LUHMES (cell line): ENCODE measurements around a stretch of chr2.

DNA sequence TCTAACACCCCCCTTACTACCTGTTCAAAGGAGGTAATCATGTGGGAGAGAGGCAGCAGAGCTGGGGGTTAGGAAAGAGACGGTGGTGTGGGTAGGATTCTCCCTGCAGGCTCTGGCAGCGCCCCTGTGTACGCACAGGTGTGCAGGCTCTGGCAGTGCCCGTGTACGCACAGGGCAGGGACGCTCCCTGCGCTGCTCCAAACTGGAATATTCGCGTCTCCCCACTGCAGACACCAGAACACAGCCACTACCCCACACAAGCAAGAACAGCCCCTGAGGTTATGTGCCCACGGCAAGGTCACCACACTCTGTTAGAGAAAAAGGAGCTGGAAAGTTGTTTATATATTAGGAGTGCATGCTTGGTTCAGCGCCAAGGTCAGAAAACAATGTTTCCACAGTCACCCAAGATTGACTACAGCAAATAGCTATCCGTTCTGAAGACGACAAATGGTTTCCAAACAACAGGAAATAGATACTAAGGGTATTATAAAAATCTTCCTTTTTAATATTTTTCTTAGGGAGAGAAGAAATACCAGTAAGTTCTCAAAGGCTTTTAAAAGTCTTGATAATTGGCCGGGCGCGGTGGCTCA, 67.7 kb downstream of the EIPR1 start:
- PRO-cap, result no peak

DNA sequence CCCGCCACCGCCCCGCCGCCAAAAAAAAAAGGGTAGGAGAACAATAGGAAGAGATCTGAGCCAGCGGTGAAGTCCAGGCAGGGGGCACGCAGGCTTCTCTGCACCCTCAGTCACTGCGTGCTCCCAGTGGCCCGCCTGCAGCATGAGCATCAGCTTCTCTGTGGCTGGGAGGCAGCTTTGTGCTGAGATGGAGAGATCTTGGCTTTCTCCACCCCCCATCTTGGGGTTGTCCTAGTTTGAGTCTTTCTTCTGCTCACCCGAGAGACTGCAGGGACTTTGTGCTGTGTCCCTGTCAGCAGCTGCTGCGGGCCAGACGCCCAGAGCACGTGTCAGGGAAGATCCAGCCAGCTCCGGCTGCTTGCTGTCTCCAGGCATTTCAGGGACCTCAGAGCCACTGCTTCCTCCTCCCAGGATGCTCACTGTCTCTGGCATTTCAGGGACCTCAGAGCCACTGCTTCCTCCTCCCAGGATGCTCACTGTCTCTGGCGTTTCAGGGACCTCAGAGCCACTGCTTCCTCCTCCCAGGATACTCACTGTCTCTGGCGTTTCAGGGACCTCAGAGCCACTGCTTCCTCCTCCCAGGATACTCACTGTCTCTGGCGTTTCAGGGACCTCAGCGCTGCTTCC, 20.4 kb downstream of the TRAPPC12 start:
- PRO-cap, result bidirectional peak, plus-strand start at position 319 of the sequence, minus-strand start at position 281 of the sequence; unidirectional peak, minus-strand start at position 488 of the sequence

DNA sequence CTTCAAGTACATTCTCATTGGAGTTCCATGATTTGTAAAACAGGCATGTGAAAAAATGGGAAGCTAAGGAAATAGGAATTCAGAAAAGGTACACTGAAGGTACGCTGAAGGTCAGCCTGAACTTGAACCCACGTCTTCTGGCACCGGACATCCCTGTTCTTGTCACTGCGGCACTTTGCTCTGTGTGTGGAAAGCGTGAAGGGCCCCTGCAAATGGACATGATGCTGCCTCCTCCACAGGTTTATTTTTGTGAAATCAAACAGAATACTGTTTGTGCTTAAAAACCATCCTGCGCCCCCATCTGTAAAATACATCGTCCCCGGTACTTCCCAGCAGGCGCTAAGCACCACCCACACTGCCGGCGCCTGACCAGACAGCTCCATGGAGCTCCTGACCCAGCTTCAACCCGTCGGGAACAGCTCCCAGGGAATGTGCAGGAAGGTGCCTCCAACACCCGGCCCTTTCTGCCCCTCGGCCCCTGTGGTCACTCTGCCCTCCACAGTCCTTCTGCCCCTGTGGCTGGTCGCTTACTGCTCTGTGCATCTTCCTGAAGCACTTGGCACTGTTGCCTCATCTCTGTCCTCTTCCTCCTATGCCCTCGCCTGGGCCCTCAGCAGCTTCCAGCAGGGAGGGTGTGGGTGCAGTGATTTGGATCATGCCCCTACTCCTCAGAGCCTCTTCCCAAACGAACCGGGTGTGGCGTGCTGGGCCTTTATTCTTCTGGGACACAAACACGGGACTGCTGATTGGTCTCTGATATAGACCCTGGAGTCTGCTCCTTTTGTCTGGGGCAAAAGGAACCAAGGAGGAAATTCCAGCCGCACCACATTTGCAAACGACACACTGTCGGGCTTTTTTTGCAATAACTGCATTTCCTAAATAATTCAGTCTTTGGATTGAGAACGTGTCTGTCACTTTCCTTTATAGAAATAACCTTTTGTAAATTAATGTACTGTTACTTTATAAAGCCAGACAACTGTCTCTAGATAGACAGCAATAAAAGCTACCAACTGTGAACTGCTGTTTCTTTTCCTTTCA, 66.1 kb downstream of the ADI1 start:
- PRO-cap, result no peak

- PRO-cap, result no peak
Observed at GRCh38 chr2:3469636-3470773, 49.3 kb downstream of the ADI1 start.

GRCh38 chr2:3490929-3491330, 28.4 kb downstream of the ADI1 start:
- PRO-cap, result no peak

- PRO-cap, result no peak
Observed at GRCh38 chr2:3536731-3537168, 17.4 kb upstream of the ADI1 start.

- PRO-cap, result no peak
Observed at GRCh38 chr2:3579515-3580624, 4.8 kb downstream of the RPS7 start.

GRCh38 chr2:3598931-3599330, 4.0 kb downstream of the COLEC11 start:
- PRO-cap, result no peak

DNA sequence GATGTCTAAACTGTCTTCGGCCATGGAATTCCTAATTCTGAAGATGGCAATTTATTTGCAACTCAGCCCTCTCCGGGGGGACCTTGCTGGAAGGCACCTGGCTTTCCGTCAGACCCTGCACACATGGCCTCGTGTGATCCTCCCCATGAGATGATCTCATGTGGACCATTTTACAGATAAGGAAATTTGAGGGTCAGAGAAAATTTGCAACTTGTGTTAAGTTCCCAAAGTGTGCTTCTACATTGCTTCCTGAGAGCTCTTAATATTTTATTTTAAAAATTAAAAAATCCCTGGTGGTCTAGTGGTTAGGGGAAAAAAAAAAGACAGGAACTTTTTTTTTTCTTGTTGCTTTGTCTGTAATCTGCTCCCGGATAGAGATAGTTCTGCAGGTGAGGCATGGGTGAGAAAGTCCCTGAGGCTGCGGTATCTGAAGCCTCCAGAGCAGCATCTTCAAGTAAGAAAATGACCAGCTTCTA, 9.8 kb downstream of the COLEC11 start:
- PRO-cap, result no peak

DNA sequence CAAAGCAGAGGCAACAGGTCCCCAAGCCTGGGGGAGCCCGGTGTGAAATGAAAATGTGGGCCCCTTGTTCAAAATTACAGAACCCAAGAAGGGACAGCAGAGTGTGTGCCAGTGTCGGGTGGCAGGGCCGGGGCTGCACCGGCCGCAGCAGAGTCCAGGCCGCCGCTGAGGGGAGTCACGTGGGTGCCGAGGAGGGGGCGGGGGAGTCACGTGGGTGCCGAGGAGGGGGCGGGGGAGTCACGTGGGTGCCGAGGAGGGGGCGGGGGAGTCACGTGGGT, 10.1 kb downstream of the COLEC11 start:
- PRO-cap, result no peak

DNA sequence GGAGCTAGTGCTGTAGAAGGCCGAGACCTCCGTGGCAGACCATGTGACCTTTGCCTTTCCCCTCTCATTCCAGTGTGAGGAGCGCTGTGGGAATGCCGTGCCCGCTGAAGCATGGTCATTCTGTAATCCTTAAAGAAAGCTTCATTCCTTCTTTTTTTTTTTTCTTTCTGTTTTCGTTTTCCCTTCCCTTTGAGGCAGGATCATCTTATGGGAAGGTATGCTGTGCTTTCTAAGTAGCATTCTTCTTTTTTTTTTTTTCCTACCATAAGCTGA, 208.8 kb downstream of the DCDC2C start:
- PRO-cap, result no peak

- PRO-cap, result no peak
Observed at GRCh38 chr2:6202317-6202721, 510.1 kb downstream of the SOX11 start.

DNA sequence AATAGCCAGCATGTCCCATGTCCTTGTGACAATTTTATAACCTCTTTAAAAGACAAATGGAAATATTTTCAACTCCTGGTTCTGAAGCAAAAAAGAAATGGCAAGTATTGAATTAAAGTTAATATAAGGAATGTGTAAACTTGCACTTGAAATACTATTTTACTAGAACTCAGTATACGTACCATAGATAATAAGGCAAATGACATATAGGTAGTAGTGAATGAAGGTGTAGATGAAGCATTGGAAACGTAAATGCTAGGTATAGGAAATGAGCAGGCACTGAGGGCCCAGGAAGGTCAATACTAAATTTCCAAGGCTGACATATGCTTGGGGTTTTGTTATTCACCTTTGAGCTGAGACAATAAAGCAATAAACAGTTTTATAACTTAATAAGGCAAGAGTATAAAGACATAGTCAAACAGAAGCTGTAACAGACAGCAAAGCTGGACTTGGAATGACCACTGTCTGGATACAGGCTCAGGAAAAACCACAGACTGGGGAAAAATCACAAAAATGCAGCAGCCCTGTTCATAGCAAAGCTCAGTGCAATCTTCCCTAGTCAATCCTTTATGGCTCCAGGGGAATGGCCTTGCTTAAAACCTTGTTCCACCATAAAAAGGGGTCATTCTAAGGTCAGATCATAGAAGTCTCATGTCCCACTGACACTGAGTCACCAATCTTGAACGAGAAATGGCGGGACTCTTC, 493.4 kb downstream of the CMPK2 start:
- PRO-cap, result no peak

DNA sequence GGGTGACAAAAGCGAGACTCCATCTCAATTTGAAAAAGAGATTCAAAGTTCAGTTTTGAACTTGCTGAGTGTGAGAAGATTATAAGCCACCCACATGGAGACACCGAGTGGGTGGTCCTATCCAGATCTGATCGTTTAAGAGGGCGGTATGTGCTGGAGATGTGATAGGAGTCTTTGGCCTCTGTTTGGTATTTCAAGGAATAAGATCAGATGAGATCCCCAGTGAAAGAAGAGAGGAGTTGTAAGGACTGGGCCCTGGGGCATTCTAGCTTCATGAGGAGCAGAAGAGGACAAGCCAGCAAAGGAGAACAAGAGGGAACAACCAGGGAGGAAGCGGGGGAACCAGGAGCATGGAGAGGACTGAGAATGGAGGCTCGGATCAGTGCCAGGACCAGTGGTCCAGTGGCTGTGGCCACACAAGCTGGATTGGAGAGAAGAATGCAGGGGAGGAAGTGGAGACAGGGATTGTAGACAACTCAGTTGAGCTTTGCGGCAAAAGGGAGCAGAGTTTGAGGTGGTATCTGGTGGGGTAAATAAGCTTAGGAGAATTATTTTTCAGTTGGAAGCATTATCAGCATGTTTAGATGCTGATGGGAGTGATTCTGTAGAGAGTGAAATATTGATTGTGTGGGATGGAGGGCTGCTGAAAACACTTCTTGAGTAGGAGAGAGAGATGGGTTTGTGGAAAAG, 25.9 kb downstream of the RNF144A start:
- PRO-cap, result no peak

DNA sequence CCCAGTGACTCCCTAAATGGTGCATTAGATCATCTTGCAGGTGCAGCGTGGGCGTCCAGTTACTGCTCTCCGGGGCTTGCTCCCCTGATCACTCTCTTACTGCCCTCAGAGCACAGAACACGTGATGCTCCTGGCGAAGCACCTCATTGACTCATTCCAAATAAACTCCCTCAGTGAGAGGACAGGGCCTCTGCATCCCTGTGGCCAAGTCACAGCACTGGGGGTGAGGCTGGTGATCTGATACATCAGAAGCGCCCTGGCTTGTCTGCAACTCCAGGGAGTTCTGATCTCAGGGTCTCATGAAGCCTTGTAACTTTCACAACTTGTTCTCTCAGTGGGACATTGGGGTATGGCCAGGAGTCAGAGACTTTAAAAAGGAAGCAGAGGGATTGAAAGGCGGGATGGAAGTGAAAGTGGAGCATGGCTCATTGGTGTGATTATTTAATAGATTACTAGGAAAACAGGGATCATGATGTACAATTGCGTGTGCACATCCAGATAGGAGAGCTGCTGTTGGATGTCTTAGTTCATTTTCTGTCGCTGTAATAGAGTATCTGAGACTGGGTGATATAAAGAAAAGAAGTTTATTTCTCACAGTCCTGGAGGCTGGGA, 41.8 kb downstream of the RNF144A start:
- PRO-cap, result no peak

DNA sequence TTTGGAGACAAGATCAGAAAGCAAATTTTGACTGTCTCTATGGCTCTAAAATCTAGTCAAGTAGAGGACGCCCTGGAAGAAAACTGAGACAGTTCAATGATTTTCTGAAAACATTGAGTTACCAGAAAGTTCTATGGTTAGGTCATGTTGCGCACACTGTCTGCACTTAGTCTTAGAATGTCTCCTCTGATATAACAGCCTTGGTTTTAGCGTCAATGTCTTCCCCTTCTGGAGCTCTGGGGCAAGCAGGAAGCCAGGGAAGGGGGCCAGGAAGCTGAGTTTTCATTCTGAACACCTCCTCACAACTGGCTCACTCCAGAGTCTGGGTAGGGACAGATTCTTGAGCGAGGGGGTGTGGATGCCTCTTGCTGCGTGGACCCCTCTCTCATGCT, 99.5 kb downstream of the RNF144A start:
- PRO-cap, result no peak

DNA sequence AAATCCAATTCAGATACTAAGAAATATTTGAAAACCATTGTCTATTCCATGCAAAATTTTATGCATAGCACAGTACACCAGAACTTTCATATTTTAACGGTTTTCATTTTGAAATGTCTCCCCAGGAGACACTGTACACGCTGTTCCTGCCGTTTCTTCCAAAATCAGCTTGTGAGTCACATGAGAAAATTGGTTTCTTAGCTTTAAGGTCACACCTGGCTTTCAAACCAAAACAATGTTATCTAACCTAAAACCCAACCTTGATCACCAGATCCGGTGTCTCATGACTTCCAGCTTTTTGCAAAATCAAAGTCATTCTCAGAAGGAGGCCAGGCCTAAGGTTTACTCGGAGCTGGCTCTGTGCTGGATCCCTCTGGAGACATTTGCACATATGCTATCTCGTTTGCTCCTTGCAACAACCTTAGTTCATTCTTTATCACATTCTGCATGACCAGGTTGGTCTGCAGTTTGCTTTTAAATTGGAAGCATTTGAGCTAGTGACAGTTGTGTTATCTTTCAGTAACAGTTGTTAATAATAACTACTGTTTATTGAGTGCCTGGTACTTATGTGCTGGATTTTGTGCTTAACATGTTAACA, 105.3 kb downstream of the RNF144A start:
- PRO-cap, result no peak

DNA sequence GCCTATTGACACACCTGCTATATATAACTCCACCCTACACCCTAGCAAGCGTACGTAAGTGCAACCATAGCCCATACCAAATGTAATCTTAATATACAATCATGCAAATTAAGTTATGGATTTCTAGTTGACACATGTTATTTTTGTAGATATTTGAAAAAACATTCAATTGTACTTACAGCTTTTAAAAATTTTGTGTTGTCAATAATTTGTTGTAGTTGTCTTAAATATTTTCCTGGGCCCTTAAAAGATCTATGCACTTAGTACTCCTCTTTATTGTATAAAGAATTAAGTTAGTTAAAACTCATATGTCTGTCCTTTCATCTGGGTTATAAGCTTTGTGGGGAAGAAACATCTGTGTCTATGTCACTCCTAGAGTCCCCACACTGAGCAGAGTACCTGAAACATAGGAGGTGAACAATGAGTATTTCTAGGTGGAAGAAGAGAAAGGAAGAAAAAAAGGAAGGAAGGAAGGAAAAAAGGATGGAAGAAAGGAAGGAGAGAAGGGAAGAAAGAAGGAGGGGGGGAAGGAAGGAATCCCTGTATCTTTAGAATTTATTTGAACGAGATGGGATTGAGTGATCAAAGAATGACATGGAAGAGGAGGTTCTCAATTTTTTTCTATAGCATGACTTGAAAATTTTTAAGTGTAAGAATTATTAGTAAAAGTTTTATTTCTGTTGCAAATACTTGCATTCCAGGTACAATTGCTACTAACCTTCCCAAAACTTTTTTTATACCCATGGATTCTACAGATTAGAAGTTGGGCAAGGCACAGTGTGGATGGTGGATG, 157.3 kb downstream of the RNF144A start:
- PRO-cap, result no peak

DNA sequence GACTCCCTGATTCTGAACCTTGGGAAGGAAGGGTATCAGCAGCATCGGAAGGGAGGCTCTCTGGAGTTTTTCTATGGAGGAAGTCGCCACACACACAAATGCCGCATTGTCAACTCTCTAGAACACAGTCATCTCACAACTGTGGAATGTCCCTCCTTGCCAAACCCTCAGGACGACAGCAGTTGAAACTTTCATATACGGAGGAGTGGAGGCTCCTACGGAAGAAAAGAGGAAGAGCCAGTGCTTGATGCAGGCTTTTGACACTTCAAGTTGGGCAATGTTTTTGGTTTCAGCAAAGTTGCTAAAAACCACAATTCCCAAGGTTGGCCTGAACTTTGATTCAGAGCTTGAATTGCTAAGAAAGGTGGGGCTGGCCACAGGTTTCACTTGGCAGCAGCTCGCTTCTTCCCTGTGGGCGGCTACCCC, 856.1 kb downstream of the RNF144A start:
- PRO-cap, result no peak

- PRO-cap, result no peak
Observed at GRCh38 chr2:8132205-8132870, 549.5 kb upstream of the ID2 start.